ENCODE results near the gene MYOG.

GRCh38 chr1:202143387-202143568 lies 1.3 kb downstream of the ARL8A start:
- RRBS, result no CpG with 5 or more reads among the region's 3 CpGs

DNA sequence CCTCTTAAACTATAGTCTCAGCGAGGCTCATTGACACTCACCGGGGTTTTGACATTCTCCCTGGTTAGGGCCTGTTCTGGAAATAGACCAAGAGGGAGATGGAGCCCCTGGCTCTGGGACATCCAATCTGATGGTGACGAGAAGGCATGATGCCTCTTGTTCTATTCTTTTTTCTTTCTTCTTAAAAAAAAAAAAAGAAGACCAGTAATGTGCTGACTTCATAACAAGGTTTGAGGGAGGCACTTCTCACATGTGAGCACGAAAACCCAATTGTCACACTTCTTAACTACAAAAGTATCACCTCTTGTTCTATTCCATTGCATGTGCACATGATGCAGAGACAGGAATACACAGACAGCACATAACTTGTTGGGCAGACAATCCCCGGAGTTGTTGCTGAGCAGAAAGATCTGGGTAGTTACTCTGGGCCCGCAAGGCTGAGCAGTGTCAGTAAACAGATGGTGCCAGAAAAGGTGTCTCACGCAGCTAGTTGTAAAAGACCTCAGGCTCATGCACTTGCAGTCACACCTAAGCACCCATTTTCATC lies 3.9 kb downstream of the LGR6 start:
- RRBS, result no CpG with 5 or more reads among the region's 7 CpGs

GRCh38 chr1:202203372-202203951 lies 9.9 kb downstream of the LGR6 start:
- RRBS, result no CpG with 5 or more reads among the region's 12 CpGs

GRCh38 chr1:202349391-202349609 lies 801 bp downstream of the PPP1R12B start:
- RRBS, result no CpG with 5 or more reads among the region's 4 CpGs

GRCh38 chr1:202542400-202543189 lies 167.7 kb downstream of the SYT2 start:
- RRBS, result no CpG with 5 or more reads among the region's 1 CpG

DNA sequence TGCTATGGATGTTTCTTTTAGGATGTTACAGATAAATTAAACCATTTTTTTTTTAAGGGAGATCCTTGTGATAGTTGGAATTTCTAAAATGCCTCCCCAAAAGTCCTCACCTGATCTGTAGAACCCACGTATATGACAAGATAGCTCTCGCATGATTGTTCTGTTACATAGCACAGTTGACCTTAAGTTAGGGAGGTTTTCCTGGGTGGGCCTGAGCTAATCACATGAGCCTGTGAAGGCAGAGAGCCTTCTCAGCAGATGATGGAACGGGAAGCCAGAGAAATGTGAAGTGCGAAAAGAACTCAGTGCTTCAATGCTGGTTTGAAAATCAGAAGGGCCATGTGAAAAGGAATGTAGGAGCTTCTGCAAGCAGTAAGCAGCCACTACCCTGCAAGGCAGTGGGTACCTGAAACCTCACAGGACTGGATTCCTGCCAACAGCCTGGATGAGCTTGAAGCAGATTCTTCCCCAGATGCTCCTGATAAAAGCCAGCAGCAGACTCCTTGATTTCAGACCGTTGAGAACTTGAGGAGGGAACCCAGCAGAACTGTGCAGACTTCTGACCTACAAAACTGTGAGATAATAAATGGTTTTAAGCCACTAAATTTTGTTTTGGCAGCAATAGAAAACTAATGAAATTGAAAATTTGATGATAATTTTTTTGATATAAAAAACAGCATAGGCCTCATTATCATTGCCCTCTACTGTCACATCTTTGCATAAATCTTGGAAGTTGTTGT lies 158.6 kb downstream of the SYT2 start:
- RRBS, result no CpG with 5 or more reads among the region's 5 CpGs

DNA sequence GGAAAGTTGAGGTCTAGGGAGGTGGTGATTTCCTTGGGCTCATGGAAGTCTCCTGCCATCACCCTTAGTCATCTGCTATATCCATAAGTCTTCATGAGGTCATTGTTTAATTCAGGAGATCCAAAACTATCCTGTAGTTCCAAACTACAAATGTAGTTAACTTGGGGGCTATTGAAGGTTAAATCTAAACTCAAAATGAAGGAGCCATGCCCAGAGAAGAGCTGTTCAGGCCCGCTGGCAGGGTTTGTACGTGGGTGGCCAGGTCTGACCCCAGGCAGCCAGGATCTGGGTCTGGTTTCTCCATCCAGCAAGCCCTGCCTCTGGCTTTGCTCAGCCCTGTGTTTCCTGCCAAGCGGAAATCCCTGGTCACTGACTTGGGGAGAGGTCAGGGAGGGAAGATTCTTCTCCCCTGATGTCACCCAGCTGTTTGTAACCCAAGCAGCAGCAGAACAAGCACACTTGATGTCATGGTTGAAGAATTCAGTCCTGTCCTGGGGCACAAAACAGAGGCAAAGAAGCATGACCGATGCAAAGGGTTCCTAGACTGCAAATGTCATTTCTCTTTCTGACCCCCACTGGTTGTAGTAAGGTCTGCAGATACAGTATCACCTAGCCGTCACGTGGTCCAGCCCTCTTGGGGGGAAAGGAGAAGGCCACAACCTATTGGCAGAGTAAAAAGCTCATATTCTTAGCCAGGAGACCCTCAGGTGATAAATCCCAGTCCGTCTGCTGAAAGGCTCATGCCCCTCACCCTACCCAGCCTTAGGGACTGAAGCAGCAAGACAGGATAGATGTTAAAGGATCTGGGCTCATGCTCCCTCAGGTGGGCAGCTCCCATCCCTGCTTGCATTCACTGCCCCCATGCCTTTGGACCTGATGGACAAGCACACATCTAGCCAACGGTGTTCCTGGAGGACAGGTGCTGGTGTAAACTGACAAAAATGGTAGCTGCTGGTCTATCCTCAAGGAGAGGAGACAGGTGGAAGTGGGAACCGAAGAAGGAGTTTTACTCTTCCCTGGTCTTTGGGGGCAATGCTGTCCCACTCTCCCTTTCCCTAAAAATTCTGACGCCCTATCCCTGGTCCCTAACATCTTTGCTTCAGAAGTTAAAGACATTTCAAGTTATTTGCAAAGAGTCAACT lies 120.9 kb downstream of the SYT2 start:
- RRBS, result no CpG with 5 or more reads among the region's 10 CpGs

DNA sequence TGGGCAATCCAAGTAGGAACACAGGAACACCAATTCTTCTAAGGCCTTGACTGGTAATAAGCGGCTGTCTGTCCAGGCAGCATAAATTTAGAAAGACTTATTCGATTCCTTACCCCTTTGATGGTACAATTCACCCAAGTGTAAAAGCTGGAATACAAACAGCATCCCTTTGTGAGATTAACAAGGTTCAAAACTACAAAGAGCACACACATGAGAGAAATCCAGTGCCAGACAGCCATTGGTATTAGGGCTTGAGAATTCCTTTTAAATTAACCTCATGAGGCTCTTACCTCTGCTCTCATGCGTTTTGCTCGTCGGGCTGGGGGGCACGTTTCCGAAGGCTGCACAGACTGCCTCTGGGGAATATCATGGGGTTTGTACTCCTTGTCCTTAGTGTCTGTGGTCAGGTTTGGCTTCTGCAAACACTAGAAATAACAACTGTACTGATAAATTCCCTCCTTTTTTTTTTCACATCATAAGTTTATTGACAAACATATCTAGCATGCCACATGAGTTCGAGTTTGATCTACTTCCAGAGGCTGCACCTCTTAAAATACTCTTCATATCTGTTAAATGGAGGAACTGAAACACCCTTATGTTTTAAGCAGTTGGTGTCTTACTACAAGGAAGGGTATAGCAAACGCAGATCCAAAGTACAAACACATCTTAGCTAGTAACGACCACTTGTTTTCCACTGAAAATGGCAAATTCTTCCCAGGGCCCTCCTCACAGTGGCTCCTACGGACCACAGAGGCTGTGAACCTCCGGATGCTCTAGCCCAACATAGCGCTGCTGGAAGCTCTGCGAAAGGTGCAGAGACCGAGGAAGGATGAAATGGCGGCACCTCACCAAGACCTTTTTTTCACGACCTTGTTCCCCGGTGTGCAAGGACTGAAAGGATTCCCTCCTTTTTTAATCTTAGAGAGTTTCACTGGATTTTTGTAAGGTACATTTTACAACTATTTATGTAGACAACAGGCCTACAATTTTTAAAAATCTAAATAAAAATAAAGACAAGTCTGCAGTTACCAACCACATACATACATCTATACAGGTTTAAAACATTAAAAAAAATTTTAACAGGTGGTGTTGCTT lies 41.2 kb downstream of the KDM5B start:
- RRBS, result 86% methylated on average over 2 of the region's 18 CpGs

DNA sequence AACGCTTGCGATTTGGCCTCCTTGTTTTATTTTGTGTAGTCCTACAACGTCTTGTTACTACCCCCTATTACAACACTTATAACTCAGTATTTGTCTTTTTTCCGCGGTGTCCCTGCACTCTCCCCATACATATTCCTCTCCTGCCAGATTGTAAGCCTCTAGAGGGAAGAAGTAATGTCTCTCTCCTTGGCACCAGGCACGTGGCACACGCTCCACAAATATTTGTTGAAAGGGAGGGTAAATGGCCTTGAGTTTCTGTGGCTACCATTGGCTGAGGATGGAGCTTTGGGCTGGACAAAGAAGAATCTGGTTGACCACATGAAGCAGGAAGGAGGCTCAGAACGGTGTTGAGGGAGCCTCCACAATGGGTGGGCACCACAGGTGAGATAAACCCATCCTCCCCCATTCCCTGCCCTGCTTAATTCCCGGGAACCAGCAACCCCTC lies 3.6 kb upstream of the KDM5B start:
- RRBS, result no CpG with 5 or more reads among the region's 9 CpGs

DNA sequence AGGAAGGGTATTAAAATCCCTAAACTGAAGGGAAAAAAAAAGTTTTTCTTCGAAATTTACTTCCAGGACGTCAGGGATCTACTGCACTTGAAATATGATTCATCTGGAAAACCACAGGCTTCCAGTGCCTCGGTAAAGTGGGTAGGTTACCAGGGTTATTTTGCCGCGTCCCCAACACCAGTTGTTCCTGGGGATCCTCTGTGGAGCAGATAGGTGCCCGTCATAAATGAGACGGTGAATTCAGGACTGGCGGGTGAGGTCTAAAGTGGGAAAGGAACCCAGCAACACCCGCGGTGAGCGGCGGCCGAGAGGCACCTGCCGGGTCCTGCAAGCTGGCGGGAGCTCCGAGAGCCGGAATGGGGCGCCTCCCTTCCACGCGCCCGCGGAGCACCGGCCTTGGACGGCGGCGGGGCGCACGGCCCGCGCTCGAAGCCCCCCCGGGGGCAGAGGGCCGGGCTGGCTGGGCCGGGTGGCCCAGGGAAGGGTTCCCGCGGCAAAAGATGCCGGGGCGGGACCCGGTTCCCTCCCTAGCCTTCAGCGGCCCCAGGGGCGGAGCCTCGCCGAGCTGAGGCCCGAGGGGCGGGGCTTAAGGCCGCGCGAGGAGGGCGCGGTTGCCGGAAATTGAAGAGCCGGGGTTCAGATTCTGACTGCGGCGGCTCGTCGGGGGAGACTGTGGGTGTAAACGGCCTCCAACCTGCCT lies 532 bp downstream of the RABIF start:
- RRBS, result 1% methylated on average over 34 of the region's 57 CpGs

DNA sequence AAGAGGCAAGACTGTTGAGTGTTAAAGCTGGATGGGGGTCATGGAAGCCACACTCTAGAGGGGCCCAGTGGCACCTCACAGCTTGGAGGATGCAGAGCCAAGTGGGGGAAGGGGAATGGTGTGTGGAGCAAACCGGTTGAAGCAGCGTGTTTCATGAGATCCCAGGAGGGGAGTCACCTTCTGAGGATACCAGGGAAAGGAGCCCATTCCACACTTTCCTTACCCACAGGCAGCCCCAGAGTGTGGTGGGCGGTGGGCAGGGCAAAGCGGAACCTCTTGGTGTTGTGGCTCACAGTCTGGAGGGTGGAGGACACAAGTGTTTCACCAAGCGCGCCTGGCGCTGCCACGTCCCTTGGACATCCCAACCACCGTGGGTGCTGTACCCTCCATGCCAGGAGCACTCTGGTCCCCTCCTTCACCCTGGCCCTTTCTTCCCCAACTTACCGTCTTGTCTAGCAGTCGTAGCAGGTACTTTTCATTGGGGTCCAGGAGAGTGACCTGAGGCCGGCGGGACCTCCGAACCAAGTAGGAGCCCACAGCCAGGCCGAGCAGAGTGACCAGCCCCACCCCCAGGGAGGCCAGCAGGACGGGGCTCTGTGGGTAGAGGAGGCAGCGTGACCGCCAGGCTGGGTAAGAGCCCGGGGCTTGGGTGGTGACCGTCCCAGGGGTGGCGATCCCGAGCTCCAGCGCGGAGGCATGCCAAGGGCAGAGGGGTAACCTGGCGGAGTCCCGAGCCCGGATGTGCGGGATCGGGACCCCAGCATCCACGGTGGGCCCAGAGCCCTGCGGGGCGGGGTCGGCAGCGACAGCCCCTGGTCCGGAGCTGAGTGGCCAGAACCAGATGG lies 530 bp downstream of the CYB5R1 start:
- RRBS, result 10% methylated on average over 14 of the region's 35 CpGs

GRCh38 chr1:203059390-203060148 lies 26.2 kb downstream of the MYOG start:
- RRBS, result no CpG with 5 or more reads among the region's 6 CpGs

GRCh38 chr1:203085960-203086685 lies at the start of gene MYOG:
Gene MYOG, minus strand, starts transcription at chr1:203086012.
- RRBS, result no CpG with 5 or more reads among the region's 16 CpGs

DNA sequence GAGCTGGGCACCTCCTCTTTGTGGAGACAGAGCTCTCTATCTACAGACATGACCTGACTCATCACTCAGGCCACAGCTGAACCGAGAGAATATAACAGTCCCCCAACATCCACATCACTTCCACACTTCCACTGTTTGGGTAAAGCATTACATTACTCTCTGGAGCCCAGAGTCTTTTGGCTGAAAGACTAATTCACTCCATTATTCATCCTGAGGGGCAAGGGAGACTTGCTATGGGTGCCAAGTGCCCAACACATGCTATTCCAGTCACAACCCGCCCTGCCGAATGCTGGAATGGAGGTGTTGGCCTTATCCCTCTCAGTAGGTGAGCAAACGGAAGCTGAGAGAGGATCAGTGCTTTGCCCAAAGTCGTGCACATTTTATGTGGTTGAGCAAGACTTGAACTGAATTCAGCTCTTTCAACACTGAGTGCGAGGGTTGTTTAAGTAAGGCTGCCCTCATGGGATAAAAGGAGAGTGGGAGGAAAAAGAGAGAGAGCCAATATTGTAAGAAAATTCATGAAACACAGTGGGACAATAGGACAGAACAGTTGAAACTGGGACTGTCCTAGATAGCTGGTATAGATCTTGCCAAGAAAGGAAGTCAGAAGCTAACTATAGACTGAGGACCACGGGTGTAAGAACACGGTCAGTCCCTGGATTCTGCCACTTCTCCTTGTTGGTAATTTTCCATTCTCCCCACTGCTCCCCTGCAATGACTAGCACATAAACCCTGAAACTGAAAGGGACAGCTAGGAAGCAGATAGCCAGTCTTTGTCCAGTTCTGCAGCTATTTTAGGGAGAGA lies 13.5 kb upstream of the CHI3L1 start:
- RRBS, result no CpG with 5 or more reads among the region's 8 CpGs

DNA sequence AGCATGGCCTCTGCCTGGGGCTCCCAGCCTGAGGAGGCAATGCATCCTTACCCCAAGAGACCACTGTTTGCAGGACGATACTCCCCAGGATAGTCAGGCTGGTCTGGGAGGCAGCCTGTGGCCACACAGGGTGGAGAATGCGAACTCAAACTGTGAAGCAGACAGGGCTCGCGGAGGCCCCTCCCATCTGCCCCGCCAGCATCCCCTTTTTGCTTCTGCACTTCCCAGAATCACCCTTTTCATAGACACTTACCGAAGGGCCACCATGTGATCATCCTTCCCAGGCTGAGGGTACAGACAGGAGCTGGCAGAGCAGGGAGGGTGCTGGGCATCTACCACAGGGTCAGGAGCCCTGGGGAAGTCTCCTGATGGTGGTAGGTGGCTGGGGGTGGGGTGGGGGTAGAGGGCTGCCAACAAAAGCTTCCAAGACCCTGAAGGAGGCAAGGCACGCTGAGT lies 31.4 kb upstream of the BTG2 start:
- RRBS, result no CpG with 5 or more reads among the region's 7 CpGs

- RRBS, result no CpG with 5 or more reads among the region's 10 CpGs
Observed at GRCh38 chr1:203287048-203287878, 18.1 kb upstream of the BTG2 start.

- RRBS, result no CpG with 5 or more reads among the region's 6 CpGs
Observed at GRCh38 chr1:203410231-203410771, 59.4 kb upstream of the FMOD start.

- RRBS, result 76% methylated on average over 5 of the region's 24 CpGs
Observed at GRCh38 chr1:203483213-203483936, 7.8 kb downstream of the PRELP start.

DNA sequence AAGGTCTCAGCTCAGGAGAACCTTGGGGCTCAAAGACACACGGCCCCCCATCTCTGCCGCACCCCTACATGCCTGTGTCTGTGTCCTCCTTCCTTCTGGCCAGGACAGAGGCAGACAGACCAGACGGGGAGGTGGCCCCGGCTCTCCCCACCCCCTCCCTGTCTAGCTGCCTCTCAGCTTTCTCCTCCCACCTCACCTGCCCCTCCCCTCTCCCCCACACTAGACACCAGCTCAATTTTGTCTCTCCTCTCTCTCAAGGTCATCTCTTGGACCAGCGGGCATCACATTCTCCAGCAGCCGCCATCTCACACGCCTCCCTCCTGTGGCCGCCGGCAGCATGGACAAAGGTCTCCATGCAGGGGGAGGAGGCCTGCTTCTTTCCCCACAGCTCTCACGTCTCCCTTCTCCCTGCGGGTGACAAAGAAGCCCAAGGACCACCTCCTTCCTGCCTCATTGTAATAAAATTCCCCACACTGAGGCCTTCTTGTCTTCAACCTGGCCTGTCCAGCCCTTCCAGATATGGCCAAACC lies 14.5 kb downstream of the OPTC start:
- RRBS, result no CpG with 5 or more reads among the region's 11 CpGs